Mesenchymal stem cell of the bone marrow (primary cell): ENCODE results near the genes MCUB, LRIT3 and NDST3.

DNA sequence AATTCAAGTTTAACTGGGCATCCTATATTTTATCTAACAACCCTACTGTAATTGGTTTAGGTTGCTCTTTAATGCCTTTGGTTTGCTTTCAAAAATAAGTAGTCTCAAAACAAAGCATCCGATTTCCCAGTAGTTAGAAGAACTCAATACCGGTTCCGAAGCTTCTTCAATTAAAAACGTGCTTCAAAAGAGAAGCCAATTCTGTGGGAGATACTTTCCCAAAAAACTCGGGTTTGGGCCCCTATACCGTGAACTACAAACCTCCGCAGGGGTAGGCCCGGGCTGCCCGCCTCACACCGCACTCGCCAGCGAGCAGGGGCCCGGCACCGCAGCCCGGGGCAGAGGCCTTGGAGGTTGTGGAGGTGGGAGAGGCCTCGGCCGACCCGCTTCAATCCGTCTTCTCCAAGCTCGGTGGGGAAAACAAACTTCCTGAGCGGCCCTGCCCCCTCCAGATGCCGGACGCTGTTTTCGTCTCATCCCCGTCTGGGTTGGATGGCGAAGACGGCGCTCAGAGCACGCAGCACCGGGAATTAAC is 554 bp upstream of the MCUB start:
- CAGE, long polyA plus RNA: no peak

DNA sequence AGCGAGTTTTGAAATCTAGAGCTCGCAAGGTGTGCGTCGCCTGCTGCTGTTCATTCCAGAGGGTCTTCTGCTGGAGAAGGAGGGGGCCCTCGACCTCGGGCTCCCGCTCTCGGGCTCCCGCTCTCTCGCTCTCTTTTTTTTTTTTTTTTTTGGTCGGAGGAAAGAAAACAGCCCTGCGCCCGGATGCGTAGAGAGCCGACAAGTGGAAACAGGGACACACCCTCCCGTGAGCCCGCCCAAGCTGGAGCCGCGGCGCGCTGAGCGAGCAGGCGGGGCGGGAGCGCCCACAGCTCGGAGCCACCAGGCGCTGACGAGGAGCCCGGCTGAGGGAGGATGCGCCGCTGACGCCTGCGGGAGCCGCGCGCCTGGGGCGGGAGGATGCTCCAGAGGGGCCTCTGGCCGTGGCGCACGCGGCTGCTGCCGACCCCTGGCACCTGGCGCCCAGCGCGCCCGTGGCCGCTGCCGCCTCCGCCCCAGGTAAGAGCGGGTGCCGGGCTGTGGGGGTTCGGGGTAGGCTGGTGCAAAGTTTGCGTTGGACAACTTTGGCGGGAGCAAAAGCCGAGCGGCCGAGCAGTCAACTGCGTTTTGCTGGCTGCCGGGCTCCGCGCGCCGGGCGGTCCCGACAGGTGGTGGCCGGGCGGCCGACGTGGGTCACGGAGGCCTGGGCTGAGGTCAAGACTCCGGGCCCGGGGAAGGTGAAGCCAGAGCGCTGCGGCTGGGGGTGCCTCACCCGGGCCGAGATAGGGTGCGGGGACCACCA is at the start of gene MCUB:
MCUB (plus strand) TSS at position 287 of the 760 bp plus-strand sequence.
- CAGE, long polyA plus RNA: no peak

GRCh38 chr4:109721880-109722705 is 7.8 kb downstream of the PLA2G12A start:
- CAGE, long polyA plus RNA: no peak

GRCh38 chr4:109847675-109848273 is at the start of gene LRIT3:
Gene LRIT3, plus strand, starts transcription at chr4:109848107.
- CAGE, long polyA plus RNA: no peak

DNA sequence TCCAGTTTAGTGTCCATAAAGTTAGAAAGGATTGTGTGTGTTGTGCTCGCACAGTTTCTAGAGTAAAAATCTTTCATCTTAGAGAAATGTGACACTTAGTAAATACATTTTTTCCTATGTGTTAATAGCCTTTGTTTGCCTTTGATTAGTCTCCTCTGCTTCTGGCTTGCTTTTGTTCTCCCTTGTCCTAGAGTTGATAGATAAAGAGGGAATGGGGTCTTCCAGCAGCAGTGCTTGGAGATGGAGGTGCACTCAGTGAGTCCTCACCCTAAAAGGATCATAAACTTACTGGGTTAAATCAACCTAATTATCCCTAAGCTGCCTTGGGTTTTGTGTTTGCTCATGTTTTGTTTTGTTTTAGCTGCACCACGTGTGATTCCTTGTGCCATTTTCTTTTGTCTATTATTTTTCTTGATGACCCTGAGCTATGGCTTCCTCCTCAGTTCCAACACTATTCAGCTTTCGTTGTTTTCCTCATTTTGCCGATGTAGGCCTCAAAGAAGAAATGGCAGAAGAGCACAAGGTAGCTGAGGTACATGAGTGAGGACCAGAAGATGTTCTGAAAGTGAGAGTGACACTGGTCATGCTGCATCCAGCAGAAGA is 138.3 kb downstream of the EGF start:
- CAGE, long polyA plus RNA: no peak

DNA sequence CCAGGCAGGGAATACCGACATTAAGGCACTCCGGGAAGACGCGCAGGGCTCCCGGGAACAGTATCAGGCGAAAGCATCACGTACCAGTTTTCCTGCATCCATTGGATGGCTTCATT is 394 bp downstream of the ELOVL6 start:
- CAGE, long polyA plus RNA: no peak

DNA sequence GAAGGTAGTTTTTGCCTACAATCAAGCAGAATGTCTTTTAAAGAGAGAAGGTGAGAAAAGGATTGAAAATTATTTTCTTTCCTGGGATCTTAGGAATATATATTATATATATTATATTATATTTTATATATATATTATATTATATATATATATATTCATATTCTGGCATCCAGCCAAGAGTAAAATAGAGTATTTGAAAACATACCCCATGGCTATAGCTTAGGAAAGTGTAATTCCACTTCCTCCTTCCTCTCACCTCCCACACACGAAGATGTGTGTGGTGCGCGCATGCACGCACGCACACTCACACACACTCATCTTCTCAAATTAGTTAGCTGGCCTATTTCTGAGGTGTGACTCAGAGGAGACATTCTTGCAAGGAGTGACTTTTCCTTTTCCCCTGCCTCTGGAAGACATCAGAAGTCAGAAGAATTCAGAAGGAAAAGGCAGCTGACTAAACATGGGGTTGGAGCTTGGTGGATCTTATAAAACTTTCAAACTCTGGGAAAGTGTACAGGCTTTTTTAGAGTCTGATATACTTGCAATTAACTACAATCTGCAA is 8.8 kb downstream of the ENPEP start:
- CAGE, long polyA plus RNA: no peak

DNA sequence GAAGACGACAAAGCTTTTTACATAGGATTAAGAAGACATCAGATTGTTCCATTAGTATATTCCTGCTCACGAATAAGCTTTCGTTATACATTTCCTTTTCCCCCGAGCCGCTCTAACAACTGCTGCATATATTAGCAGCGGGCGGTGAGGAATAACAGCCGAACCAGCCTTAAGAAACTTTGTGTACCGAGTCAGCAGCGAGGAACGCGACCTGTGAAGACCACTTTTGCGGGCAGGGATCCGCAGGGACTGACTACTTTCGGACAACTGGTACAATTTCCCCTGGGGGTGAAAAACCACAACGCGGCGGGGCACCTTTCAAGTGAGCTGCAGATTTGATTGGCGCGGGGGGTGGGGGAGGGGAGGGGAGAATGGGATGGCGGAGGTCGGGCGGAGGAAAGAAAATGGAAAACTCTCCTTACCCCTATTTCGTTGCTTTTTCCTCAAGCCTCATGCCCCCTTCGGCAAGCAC is 5.8 kb upstream of the PITX2 start:
- CAGE, long polyA plus RNA: no peak

GRCh38 chr4:110633379-110634522 is 10.9 kb upstream of the PITX2 start:
- CAGE, long polyA plus RNA: no peak

- CAGE, long polyA plus RNA: no peak
Observed at GRCh38 chr4:111958025-111958333, 187.3 kb upstream of the FAM241A start.

GRCh38 chr4:112705912-112707254 is 69.4 kb downstream of the LARP7 start:
- CAGE, long polyA plus RNA: no peak

DNA sequence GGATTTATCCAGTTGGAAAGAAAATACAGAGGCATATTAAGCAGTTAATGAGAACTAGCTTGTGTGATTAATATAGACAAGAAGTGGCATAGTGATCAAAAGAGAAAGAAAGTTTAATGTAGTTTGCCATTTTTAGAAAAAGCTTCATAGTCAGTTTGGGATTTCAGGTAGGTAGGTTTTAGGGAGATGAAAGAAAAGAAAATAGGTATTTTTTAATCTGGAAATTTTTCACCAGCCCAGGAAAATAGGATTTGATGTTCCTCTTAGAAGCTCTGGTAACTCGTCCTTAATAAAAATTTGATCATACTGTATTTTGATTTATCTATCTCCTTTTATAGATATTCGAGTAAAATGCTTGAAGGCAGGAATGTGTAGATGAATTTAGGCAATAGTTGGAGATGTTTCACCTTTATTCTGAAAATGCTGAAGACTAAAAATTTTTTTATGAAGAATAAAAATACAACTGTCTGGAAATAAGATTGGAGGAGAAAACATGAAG is 14.2 kb upstream of the ANK2 start:
- CAGE, long polyA plus RNA: no peak

- CAGE, long polyA plus RNA: no peak
Observed at GRCh38 chr4:113292247-113293165, 243.1 kb downstream of the ANK2 start.

DNA sequence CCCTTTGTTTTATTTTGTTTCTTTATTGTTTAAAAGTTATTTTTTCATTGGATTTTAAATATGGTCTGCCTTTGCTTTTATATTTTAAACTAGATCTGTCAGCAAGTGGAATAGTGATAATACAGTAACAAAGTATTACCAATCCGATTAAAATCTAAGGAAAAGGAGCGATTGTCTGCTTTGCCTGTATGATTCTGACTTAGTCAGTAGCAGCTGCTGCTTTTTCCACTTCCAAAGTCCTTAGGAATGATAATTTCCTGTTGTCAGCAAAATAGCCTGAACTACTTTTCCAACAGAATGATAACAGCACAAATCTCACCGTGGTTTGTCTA is 289.9 kb downstream of the ANK2 start:
- CAGE, long polyA plus RNA: no peak

- CAGE, long polyA plus RNA: no peak
Observed at GRCh38 chr4:113740733-113741205, 20.8 kb downstream of the CAMK2D start.

DNA sequence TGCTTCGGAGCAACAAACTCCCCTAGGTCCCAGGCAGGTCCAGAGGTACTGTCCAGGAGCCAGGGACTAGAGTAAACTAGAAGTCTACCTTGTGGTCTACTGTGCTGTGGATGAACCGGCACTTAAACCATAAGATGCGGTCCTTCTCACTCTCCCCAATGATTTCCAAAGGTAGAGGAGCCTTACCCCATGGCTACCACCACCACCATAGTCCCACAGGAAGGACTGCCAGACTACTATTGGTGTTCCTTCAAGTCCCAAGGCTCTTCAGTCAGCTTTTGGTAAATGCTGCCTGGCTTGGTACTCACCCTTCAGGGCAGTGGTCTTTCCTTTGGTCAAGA is 220.8 kb upstream of the ARSJ start:
- CAGE, long polyA plus RNA: no peak

DNA sequence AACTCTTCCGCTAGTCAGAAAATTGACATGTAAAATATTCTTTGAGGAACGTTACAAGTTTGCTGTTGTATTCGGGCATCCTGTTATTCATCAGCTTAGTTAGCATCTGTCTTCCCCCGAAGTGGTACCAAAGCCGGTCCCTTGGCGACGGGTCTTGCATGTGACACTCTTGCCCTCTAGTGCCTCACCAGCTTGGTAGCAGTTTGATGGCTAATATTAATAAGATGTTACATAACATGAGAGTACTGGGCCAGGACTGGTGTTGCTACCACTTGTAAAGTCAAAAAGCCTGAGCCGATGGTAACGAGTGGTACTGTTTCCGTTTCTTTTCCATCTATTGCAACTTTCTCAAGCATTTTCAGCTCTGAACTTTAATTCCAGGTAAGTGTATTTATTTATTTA is at the start of gene NDST3:
NDST3 (plus strand) TSS at position 275 of the 402 bp plus-strand sequence.
- CAGE, long polyA plus RNA: no peak

GRCh38 chr4:118276574-118277088 is 76.2 kb downstream of the PRSS12 start:
- CAGE, long polyA plus RNA: no peak

- CAGE, long polyA plus RNA: no peak
Observed at GRCh38 chr4:118313052-118313660, 39.6 kb downstream of the PRSS12 start.

DNA sequence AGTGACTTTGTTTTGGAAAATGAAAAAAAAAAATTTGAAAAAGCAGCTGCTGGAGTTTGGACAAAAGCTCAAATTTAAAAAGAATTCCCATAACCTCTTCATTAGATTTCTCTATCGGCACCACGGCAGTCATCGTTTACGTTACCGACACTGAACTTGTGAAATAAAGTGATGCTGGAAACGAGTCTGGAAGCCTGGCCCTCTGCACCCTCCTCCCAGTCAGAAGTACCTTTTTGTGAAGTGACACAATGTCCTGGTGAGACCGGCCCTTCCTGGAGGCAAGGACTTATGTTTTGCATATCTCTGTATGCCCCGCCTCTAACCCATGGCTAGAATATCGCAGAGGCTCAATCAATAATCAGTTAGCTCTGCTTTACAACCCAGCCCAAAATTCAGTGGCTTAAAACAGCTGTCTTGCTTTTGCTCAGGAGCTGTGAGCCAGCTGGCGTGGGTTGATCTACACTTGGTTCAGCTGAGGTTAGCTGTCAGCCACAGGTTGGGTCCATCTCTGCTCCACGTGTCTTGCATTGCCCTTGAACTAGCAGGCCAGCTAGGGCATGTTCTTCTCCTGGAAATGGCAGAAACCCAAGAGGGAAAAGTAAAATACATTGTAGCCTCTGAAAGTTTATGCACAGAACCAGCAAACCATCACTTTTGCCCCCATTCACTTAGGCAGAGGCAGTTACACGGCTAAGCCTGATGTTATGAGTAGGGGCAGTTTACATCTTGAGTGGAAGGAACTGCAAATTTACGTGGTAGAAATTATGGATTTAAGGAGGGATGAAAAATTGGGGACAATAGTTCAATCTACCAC is 98.8 kb upstream of the METTL14 start:
- CAGE, long polyA plus RNA: no peak